ENCODE measurements around the genes ZNF800, GCC1 and SND1.

DNA sequence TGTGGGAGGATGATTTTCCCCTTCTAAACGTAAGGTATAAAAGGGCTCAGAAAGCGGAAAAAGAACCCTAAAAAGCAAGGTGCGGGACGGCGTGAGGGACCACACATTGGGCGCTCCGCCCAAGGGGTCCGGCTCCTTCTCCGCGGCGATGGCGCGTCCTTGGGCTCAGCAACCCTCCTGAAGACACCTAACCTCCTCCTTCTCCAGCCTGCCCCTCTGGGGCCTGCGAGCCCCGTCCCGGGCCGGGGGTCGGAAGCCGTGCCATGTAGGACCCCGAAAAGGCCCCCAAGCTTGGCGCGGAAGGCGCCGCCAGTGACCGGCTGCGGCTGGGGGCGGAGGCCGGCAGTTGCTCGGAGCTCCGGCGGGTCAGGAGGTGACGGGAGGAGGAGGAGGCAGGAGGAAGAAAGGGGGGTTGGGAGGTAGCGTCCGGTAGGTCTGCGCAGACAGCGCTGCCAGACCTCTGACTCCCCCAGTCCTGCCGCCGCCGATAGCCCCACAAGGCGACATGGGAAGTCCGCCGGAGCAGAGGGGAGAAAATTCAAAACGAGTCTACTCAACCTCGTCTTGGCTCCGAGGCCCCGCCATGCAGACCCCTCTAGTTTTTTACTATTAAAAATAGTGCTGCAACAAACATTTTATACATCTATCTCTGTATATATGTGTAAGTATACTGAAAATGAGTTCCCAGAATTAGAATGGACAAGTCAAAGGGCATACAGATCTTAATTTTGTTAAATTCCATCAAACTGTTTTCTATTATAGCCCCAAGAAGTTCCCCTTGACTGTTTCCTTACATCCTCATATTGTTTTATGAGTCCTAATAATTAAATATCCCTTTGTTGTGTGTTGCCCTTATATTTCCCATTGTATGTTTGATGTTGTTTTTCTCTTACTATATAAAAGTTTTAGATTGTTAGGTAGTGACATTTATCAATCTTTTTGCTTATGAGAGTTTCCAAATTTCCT, 1.5 kb downstream of the IQUB start:
- PRO-cap, result unidirectional peak, plus-strand start at position 406 of the sequence
- RAMPAGE, long total RNA, result no peak

- PRO-cap, result no peak
- RAMPAGE, long total RNA, result no peak
Observed at GRCh38 chr7:123656823-123657807, 1.4 kb downstream of the LMOD2 start.

DNA sequence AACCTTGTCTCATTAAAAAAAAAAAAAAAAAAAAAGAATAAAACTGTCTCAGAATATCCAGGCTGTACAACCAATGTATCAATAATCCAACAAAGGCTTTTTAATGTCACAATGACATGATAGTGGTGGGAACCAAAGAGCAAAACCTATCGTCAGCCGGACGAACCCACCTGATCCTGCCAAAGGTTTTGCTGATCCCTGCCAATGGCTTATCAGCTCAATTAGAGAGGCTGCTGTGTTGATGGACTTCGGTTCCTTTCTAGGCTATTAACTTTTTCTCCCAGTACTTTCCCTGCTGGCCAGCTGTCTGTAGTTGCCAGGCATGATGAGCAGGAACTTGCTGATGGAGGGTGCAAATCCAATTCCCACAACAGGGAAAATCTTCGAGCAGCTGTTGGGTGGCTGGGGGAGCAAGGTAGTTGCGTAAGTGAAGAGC, 2.3 kb downstream of the LMOD2 start:
- PRO-cap, result no peak
- RAMPAGE, long total RNA, result no peak

GRCh38 chr7:123746996-123747587, 1.7 kb downstream of the WASL start:
- PRO-cap, result no peak
- RAMPAGE, long total RNA, result no peak

- PRO-cap, result no peak
- RAMPAGE, long total RNA, result no peak
Observed at GRCh38 chr7:123824474-123825162, 20.4 kb upstream of the HYAL4 start.

GRCh38 chr7:124762676-124763302, 2.8 kb downstream of the GPR37 start:
- PRO-cap, result no peak
- RAMPAGE, long total RNA, result no peak

GRCh38 chr7:125181771-125182245, 252.2 kb upstream of the POT1 start:
- PRO-cap, result no peak
- RAMPAGE, long total RNA, result no peak

DNA sequence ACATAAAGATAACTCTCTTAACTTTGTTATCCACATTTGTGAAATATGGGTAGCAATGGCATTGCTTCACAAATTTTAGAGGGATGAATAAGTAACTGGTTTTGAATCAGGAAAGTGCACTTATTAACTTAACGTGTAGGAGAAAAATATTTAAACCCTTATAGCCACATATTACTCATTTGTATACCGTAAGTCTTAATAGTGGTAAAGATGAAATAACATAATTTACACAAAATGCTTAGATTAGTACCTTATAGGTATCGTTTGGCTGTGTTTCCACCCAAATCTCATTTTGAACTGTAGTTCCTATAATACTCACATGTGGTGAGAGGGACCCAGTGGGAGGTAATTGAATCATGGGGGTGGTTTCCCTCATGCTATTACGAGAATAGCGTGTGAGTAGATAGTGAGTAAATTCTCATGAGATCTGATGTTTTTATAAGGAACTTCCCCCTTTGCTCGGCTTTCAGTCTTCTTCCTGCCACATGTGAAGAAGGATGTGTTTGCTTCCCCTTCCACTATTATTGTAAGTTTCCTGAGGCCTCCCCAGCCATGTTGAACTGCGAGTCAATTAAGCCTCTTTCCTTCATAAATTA, 426.2 kb upstream of the POT1 start:
- PRO-cap, result no peak
- RAMPAGE, long total RNA, result no peak

- PRO-cap, result no peak
- RAMPAGE, long total RNA, result no peak
Observed at GRCh38 chr7:127251463-127252670, 874 bp downstream of the GRM8 start.

DNA sequence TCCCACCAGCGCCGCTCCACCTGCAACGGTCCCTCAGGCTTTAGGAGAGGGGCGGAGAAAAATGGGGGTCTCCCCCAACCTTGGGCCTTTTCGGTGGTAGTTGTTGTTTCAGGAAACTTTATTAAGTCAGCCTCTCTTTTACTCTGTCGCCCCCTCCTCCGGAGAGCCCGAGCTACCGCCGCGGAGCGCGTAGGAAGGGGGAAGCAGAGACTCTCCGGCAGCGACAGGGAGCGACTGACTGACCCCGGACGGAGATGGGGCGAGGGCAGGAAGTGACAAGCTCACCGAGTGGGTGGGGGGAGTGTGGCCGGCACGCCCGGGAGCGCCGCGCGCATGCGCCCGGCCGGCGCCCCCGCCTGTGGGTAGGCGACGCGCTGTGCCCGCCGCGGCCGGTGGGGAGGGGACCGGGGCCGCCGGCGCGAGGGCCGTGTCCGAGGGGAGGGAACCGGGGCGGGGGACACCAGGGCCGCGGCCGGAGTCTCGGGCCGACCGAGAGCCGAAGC, at the start of gene ZNF800:
ZNF800 (minus strand) TSS at position 240 of the 503 bp plus-strand sequence.
- PRO-cap, result no peak
- RAMPAGE, long total RNA, result no peak

DNA sequence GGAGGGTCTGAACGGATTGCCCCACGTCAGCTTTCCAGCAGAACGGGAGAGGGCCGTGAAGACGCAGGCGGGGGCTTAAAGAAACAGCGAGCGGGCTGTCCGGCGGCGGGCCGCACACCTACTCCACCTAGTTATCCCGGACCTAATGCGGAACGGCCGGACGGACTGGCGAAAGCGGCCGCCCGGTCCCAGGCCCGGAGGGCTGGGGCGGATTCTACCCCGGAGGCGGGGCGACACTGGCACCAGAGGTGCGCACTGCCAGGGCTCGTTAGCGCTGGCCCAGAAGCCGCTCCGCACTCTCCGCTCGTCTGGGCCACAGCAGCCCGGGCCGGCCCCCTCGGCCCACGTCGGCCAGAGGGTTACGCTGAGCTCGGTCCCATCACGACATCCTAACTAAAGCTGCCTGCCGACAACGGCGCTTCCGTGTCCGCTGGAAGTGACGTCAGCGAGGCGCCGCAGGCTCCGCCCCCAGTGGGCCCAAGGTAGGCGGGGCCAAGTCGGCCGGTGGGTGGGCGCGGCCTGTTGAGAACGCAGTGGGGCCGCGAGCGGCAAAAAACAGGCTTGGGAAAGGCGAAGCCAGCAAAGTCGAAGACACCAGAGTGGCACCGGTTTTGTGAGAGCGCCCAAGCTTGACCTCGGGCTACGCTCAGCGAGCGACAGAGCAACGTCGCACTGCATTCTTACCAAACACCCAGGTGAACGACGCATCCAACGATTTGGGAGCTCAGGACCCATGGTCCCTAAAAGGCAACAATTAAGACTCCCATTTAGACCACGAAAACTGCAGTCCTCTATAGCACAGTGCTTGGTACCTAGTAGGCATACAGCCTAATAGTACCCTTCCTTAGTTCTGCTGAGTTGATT, at the start of gene GCC1:
GCC1 (minus strand) TSS at position 414 of the 864 bp plus-strand sequence.
- PRO-cap, result unidirectional peak, minus-strand start at position 147 of the sequence; unidirectional peak, minus-strand start at position 395 of the sequence
- RAMPAGE, long total RNA, result no peak

- PRO-cap, result no peak
- RAMPAGE, long total RNA, result no peak
Observed at GRCh38 chr7:127591034-127591916, 2.3 kb upstream of the FSCN3 start.

DNA sequence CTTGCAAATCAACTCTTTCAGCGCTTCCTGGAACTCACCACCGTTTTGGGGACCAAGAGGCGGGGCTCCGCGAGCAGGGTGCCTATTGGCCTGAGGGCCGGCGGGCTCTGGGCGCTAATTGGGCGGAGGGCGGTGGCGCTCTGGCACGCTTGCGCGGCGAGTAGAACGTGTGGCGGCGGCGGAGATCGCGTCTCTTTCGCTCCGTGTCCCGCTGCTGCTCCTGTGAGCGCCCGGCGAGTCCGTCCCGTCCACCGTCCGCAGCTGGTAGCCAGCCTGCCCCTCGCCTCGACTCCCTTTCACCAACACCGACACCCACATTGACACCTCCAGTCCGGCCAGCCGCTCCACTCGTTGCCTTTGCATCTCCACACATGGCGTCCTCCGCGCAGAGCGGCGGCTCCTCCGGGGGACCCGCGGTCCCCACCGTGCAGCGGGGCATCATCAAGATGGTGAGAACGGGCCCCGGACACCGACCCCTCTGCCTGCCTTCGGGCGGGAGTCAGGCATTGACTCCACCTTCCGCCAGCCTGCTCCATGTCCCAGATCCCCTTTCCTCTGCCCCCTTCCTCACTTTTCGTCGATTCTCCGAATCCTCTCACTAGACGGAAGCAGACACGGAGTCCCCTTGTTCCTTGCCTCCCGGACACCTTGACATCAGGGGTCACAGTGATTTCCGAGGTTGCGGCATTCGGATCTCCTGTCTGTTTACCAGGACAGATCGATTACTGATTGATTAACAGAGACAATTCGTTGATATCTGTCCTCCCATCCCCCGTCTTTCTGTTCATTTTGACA, at the start of gene SND1:
SND1 (plus strand) TSS at position 192 of the 795 bp plus-strand sequence.
- PRO-cap, result bidirectional peak, plus-strand start at position 192 of the sequence, minus-strand start outside the sequence
- RAMPAGE, long total RNA, result start-site peak on the plus strand centred at position 178 of the sequence, 74 bp wide, 318 and 221 reads in 2 replicates

GRCh38 chr7:127654971-127655383, 3.0 kb downstream of the SND1 start:
- PRO-cap, result no peak
- RAMPAGE, long total RNA, result no peak

GRCh38 chr7:127703113-127703474, 51.1 kb downstream of the SND1 start:
- PRO-cap, result no peak
- RAMPAGE, long total RNA, result no peak

GRCh38 chr7:127793660-127793878, 141.6 kb downstream of the SND1 start:
- PRO-cap, result unidirectional peak, minus-strand start at chr7:127793741
- RAMPAGE, long total RNA, result no peak

DNA sequence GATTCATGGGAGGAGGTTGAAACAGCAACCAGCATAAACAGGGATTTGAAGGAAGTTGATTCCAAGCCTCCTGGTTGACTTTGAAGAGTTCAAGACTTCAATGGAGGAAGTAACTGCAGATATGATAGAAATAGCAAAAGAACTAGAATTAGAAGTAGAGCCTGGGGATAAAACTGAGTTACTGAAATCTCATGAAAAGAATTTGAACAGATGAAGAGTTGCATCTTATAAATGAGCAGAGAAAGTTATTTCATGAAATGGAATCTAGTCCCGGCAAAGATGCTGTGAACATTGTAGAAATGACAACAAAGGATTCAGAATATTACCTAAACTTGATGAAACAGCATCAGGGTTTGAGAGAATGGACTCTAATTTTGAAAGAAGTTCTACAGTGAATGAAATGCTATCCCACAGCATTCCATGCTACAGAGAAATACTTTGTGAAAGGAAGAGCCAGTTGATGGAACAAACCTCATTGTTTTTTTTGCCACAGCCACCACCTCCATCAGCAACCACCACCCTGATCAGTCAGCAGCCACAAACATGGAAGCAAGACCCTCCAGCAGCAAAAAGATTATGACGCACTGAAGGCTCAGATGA, 98.9 kb downstream of the LRRC4 start:
- PRO-cap, result no peak
- RAMPAGE, long total RNA, result no peak

GRCh38 chr7:128074422-128074875, 43.2 kb upstream of the LRRC4 start:
- PRO-cap, result no peak
- RAMPAGE, long total RNA, result no peak

GRCh38 chr7:128103233-128104504, 72.4 kb upstream of the LRRC4 start:
- PRO-cap, result no peak
- RAMPAGE, long total RNA, result no peak

GRCh38 chr7:128112750-128113269, 81.6 kb upstream of the LRRC4 start:
- PRO-cap, result no peak
- RAMPAGE, long total RNA, result no peak

All from Karpas-422 (cell line).